Placental epithelial cell (primary cell): ENCODE measurements around a stretch of chr12.

GRCh38 chr12:32305599-32306250 is 93.6 kb upstream of the FGD4 start:
- CAGE, long polyA plus RNA: no peak

DNA sequence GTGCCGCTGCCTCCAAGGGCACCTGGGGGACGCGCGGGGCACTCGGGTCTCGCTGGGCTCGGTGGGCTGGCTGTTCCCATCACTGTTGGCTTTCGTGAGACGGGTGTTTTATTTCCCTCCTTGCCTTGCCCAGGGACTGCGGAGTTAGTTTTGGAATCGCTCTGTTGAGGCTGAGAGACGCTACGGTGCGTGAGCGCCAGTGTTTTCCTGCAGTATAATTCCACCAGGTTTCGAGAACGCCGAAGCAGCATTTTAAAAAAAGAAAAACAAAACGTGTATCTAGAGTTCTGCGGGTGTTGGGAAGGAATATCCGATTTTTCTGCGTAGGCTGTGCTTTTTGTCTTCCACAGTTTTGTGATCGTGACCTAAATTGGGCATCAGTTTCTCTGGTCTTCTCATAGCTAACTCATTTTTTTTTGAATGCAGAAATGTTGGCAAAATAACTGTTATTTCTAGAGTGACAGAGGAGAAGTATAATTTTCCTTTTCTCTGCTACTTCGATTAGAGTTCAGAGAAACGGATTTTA is 765 bp downstream of the DNM1L start:
- CAGE, long polyA plus RNA: no peak

DNA sequence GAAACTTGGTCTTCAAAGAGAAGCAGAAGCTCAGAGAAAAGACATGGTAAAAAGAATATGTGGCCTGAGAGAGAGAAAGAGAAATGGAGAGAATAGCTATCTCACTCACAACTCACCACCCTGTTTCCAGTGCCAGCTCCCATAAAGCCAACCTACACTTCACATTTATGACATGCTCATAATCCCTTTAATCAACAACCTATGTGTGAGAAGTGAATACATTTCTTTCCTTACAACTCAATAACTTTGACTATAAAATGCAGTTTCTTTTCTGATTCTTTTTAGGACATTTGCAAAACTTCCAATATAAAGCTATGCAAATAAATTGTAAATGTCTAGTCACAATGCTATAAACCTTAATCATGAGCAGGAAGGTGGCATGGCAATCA is 67.1 kb downstream of the CPNE8 start:
- CAGE, long polyA plus RNA: no peak

DNA sequence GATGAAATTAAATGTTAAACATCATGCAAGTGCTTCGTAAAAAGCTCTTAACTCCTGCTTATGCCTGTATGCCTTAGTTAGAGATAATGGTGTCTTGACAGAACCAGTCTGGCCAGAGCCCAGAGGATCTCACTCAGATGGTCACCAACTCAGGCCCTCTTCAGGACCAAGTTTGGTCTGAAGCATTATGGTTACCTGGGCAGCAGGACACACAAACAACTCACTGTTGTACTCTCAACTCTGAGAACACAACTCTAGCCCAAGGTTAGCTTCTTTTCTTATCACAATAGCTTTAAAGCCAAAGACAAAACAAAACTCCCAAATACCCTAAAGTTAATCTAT is 115.4 kb downstream of the KIF21A start:
- CAGE, long polyA plus RNA: no peak

- CAGE, long polyA plus RNA: no peak
Measured at GRCh38 chr12:39538395-39539025, 81.1 kb downstream of the ABCD2 start.

DNA sequence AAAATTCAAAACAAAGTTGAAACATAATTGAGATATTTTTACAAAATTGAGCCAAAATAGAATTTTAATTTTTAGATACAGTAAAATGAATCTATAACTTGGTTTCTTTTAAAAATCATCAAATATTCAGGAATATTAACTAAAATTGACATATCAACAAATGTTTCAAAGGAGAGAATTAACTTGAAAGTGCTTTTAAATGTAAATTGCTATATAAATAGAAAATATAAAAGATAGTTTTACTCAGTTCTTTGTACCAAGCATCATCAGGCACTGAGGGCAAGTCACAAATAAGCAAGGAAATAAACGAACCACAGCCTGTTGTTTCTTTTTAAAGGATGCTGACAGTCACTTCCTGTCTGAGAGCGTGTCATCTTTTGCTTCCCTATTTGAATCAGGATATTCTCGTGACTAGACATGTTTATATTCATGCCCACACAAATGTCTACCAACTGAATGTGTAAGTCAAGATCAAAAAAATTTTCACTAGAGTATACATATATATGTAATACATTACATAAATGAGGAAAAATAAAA is 31.3 kb upstream of the SLC2A13 start:
- CAGE, long polyA plus RNA: no peak

- CAGE, long polyA plus RNA: no peak
Measured at GRCh38 chr12:40226663-40227555, 2.1 kb downstream of the LRRK2 start.

- CAGE, long polyA plus RNA: no peak
Measured at GRCh38 chr12:40819453-40819924, 127.2 kb downstream of the CNTN1 start.

DNA sequence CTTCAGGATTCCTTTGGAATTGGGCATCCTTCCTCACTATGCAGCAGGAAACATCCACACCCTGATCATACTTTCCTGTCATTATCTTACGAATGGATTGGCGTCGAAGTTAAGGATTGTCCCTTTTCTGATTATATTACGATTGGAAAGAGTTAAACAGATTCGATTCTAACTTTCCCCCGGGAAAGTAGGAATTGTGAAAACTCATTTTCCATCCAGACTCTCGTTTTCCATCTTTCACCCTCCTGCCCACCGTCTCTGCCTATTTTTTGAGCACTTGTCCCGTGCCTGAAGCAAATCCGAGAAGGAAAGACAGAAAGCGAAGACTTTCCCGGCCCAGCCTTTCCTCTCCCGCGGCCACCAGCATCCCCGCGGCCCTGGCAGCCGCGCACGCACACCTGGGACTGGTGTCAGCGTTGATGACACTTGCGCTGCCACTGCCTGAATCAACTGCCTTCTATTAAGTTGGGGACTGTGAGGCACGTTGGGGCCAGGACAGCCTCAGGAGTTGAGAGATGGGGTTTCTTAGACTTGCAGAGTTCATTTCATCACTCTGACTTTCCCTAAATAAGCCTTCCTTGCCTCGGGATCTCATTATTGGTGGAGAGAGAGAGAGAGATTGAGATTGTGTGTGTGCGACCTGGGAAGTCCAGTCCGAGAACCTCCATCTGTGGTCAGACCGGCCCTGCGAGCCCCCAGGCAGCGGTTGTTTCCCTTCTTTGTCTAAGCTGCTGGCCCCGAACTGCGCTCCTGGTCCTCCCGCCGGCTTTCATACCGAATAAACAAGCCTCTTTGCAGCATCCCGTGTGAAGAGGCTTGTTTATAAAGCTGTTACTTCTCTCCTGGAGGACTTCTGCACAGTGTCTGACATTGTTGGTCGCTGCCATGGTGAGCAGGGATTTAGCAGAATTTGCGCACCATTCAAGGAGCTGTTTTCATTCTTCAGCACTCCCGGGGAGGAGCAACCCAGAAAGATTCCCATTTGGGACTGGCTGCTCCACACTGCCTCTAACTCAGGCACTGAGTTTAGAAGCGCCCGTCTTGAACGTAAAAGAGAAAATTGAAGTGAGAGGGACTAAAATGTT is 1.4 kb downstream of the PDZRN4 start:
- CAGE, long polyA plus RNA: no peak

- CAGE, long polyA plus RNA: no peak
Measured at GRCh38 chr12:41205186-41205751, 17.1 kb downstream of the PDZRN4 start.

GRCh38 chr12:41282357-41283155 is 94.4 kb downstream of the PDZRN4 start:
- CAGE, long polyA plus RNA: no peak

GRCh38 chr12:41331605-41332282 is 143.6 kb downstream of the PDZRN4 start:
- CAGE, long polyA plus RNA: no peak

- CAGE, long polyA plus RNA: no peak
Measured at GRCh38 chr12:41476659-41476958, 288.5 kb downstream of the PDZRN4 start.

DNA sequence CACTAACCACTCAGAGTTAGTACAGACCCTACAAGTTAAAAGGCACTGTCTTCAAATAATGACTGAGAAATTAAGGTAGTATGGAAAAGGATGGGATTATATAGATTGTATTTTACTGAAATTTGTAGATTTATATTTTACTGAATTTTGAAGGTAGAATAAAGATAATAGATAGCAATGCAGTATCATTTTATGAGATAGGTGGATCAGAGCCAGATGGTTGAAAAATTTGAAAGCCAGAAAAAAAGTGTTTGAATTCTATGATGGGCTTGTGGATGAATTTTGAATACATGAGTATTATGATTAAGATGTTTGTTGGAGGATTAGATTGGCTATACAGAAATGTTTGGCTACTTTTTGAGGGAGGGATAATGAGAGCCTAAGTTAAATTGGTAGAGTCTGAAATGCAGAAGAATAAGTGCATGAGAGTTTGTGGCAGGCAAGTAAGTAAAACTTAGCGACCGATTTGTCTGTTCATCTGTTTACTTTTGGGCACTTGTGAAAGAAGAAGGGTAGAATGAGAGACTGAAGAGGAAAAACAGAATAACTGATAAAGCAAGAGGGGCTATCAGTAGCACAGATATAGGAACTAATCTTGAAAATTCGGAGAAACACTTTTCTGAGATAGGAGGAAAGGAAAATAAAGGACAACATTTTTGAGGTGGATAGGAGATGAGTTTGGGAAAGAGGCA is 90.9 kb downstream of the PPHLN1 start:
- CAGE, long polyA plus RNA: no peak

DNA sequence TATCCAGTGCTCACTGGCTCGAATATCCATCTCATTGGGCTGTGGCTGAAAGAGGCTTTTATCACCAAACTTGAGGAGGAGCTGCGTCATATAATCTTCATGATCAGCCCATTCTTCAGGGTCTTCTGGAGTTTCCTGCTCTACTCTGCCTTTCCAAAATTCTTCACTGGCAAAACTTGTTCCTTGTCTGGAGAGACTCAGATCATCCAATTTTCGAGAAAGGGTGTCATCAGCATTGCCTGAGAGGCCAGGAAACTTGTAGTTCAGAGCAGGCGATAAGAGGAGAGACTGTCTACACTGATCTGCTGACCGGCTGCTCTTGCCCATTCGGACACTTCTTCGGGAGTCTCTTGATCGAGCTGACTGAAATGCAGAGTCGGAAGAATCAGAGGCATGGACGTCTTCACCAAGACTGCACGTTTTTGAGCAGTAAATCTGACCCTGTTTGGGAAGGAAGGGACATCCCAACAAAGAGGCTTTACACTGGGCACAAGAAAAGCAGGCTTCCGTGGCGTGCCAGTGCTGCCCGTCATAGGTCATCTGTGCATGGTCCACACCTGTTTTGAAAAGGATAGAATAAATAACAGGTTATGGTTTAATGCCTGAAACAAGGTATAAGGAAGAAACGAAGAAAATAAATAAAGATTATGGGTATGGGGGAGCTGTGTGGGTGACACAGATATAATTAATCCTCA is 124.7 kb downstream of the PRICKLE1 start:
- CAGE, long polyA plus RNA: no peak

- CAGE, long polyA plus RNA: no peak
Measured at GRCh38 chr12:42482055-42483311, 107.1 kb downstream of the PRICKLE1 start.

DNA sequence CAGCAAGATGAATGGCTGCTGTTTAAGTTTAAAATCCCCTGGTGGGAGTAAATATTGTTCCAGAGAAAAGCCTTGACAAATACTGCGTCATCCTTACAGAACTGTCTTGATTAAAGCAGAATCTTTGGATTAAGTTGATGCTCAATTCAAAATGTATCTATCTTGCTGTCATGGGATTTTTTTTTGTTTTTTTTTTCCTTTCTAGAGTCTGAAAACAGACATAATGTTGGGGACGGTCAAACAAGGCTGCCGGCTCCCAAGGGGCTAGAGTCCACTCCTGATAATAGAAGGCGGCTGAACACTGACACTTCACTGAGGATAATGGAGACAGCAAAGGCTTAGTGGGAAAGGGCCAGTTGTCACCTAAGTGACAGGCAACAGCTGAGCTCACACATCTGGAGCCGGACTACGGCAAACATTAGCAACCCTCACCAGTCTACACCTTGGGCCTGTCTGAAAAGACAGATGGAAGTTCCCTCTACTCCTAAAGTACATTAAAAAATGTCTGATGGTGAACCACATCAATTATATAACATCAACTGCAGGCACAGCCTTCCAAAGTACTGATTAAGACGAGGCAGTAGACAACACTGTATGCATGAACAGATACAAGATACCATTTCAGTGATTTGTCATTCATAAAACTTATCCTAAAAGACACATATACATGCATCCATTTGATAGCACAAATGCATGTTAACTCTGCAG is 1.6 kb downstream of the PRICKLE1 start:
- CAGE, long polyA plus RNA: no peak

DNA sequence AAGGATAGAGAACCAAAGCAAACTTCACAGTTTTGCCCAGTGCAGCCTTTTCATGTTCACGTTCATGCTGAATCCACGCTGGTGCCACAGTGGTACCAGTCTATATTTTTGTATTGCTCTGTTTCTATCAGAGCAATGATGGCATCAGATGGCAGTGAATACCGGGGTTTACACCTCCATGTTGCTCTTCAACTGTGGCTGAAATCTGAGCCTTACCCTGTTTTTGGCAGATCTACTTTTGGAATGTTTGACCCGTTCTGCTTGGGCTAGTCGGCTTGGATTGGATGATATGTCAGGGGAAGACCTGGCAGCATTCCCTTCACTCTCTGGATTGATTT is 144.9 kb upstream of the PRICKLE1 start:
- CAGE, long polyA plus RNA: no peak

- CAGE, long polyA plus RNA: no peak
Measured at GRCh38 chr12:43964735-43965438, 129.0 kb downstream of the TMEM117 start.

GRCh38 chr12:43976411-43977025 is 140.6 kb downstream of the TMEM117 start:
- CAGE, long polyA plus RNA: no peak